ENCODE measurements around the genes FLOT1, VARS2 and MUC22.

- RRBS, result 3% methylated on average over 5 of the region's 18 CpGs
Observed at GRCh38 chr6:29628552-29628997, 4.4 kb downstream of the GABBR1 start.

DNA sequence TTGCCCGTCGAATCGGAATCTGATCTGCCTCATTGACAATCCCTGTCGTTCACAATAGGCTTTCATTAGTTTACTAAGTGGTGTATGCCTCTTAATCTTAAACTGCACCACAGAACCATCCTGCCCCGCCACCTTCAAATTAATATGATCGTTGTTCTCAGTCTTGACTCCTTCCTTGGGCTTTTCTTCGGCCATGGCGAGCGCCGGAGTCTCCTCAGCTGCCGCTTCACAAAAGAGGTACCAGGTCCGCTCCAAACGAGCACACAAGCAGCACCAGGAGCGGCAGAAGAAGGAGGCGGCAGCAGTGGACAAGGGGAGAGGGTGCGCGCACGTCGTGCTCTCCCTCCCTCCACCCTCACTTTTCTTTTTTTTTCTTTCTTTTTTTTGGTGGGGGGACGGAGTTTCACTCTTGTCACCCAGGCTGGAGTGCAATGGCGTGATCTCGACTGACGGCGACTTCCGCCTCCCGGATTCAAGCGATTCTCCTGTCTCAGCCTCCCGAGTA is 3.2 kb upstream of the GABBR1 start:
- RRBS, result no CpG with 5 or more reads among the region's 28 CpGs

DNA sequence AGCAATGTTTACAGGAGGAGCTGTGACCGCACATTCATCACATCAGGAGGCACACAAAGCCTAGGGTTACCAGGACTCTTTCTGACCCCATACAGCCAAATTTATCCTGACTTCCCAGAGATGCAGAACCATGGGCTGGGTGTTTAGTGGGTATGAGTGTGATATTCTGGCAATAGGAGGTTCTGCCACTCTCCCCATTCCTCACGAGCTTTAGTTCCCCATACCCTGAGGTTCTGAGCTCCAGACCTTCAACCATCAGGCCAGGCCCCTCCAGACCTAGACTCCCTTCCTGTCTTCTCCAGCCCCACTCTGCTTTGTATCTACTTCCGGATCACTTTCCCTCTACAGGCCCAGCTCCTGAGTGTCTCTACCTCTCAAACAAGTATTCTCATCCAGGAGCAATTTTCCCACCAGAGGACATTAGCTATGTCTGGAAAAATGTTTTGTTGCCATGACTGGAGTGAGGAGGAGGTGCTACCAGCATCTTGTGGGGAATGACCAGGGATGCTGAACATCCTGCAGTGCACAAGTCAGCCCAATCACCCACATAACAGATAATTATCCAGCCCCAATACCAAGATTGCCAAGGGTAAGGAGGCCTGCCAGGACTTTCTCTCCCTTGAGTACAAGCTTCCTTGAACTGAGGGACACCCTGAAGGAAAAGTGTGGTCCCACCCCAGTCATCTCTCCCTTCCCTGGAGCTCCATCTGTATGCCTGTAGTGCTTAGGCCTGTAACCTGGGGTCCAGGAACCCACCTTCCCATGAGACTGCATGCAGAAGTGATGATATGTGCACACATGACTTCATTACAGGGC is 4.6 kb downstream of the HLA-F start:
- RRBS, result no CpG with 5 or more reads among the region's 3 CpGs

GRCh38 chr6:30076216-30076900 is 789 bp upstream of the RNF39 start:
- RRBS, result no CpG with 5 or more reads among the region's 7 CpGs

DNA sequence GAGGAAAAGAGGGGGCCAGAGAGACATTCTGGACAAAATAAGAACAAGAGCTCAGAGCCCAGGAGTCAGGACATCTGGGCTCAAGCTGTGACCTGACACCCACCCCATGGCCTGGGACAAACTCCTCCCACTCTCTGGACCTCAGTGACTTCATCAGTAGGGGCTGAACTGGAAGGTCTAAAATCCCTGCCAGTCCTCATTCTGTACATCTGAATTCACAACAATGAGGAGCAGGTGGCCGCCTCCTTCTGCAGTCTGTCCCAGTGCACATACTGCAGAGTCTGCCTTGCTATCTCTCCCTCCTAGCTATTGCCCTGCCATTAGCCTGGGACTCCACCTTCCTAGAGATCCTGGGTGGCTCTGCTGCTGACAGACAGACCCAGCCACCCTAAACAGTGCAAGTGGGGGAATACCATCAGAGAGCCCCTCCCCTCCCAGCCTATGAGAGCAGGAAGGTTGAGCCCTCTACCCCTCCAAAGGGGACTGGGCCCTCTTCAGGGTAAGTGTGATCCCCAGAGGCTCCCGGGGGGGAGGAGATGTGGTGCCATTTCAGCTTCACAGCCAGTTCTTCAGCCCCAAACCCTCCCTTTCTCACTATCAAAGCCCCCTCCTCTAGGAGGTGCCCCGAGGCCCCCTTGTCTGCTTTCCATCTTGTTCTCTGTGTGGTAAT is 17.7 kb downstream of the TRIM26 start:
- RRBS, result no CpG with 5 or more reads among the region's 3 CpGs

DNA sequence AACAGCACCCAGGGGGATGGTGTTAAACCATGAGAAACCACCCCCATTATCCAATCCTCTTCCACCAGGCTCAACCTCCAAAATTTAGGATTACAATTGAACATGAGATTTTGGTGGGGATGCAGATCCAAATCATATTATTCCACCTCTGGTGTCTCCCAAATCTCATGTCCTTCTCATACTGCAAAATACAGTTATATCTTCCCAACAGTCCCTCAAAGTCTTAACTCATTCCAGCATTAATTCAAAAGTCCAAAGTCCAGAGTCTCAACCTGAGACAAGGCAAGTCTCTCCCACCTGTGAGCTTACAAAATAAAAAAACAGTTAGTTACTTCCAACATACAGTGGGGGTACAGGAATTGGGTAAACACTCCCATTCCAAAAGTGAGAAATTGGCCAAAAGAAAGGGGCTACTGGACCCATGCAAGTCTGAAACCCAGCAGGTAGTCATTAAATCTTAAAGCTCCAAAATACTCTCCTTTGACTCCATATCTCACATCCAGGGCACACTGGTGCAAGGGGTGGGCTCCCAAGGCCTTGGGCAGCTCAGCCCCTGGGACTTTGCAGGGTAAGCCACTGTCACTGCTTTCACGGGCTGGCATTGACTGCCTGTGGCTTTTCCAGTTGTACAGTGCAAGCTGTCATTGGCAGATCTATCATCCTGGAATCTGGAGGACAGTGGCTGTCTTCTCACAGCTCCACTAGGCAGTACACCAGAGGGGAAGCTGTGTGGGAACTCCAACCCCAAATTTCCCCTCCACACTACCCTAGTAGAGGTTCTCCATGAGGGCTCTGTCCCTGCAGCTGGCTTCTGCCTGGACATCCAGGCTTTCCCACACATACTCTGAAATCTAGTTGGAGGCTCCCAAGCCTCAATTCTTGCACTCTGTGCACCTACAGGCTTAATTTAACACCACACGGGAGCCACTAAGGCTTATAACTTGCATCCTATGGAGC is 43.3 kb upstream of the TRIM39 start:
- RRBS, result no CpG with 5 or more reads among the region's 2 CpGs

GRCh38 chr6:30490786-30491862 is 1.8 kb downstream of the HLA-E start:
- RRBS, result no CpG with 5 or more reads among the region's 19 CpGs

- RRBS, result no CpG with 5 or more reads among the region's 1 CpG
Observed at GRCh38 chr6:30535193-30535392, 21.2 kb downstream of the GNL1 start.

- RRBS, result no CpG with 5 or more reads among the region's 15 CpGs
Observed at GRCh38 chr6:30548020-30549253, 7.9 kb downstream of the GNL1 start.

GRCh38 chr6:30614467-30615336 is 2.3 kb downstream of the PPP1R10 start:
- RRBS, result 0% methylated on average over 1 of the region's 13 CpGs

GRCh38 chr6:30658959-30659346 is 12.0 kb downstream of the C6orf136 start:
- RRBS, result no CpG with 5 or more reads among the region's 9 CpGs

DNA sequence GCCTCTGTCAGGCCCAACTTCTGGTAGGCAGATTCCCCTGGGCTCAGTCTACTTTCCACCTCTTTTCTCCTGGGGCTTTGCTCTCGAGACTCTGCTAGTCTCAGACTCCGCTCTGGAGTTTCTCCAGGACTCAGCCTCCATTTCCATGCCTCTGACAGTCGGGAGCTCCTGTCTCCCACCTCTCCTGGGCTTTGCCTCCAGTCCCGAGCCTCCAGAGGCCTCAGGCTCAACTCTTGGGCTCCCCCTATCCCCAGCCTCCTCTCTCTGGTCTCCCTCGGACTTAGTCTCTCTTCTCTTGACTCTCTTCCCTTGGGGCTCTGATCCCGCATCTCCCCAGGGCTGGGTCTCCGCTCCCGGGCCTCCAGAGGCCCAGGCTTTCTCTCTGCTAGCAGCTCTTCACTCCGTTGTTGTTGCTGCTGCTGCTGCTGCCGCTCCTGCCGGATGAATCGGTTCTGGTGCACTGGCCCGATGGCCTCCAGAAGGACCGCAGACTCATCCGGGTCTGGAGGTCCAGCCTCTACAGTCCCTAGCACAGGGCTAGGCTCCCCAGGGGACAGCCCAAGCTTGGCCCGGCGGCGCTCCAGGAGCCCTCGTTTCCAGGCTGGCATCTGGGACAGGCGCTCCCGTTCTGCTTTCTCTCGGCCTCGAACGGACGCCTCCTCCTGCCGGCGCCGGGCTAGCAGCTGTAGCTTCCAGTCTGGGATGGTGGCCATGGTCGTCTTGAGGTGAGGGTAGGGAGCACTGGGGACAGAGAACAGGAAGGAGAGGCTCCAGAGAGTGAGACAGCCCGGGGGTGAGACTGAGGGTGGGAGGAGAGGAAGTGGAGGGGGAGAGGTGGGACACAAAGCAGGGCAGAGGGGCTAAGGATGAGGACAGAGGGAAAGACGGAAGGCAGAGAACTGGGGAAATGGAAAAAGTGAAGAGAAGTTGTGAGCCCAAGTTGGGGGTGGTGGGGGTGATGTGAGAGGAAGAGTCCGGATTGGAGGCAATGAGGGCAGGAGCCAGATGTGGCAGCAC is 831 bp downstream of the PPP1R18 start:
- RRBS, result 93% methylated on average over 10 of the region's 32 CpGs

DNA sequence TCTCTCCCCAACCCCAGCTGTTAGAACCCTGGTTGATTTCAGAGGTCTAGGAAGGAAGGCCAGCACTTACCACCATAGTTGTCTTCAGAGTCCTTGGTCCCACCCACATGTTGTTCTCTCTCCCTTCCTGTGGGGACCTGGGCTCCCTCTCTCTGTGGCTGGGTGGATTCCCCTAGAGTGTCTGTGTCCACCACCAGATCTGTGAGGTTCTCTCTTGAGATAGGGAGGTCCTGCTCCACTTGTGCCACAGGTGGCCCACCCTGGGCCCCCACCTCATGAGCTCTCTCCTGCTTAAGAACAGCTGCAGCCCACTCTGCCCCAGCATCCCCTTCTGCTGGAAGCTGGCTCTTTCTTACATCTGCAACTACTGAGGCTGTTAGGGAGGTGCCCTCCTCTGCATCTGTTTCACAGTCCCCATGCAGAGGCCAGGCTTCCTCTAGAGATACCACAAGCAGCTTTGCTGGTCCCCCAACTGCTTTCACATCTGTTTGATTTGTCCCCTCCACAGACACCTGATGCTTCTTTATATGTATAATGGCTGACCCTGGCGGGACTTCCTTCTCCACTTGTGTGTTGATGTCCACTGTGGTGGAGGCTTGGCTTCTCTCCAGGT is 5.2 kb downstream of the MDC1 start:
- RRBS, result no CpG with 5 or more reads among the region's 1 CpG

DNA sequence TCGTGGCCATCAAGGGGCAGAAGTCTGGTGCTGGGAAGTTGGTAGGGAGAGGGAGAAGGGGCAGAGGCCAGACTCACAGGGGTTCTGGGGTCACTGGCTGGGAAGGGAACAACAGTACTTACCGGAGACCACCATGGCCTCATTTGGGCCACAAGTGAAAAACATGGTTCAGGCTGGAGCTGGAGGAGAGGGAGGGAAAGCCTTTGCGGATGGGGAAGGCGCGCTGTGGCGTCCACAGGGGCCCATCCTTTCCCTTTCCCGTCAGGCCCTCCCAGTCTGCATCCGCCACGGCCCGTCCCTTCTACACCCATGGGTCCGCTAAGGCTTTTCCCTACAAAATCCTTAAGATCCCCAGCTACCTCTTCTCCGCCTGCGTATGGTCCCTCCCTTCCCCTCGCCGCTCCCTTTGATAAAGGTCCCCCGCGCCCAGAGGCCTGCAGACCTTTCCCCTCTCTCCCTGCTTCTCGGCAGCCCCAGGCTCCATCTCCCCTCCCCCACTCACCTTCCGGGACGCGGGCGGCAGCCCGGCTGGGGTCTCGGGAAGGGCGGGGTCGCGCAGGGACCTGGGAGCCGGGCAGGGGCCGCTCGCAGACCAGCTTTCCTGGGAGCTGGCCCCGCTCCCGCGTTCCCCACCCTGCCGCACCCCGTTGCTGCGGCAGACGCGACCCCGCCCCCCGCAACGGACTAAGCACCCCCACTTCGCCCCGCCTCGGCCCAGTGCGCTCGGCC is at the start of gene FLOT1:
Gene FLOT1, minus strand, starts transcription at position 663 of the 729 bp plus-strand sequence.
- RRBS, result 1% methylated on average over 6 of the region's 46 CpGs

GRCh38 chr6:30759466-30760120 is 15.2 kb upstream of the IER3 start:
- RRBS, result no CpG with 5 or more reads among the region's 9 CpGs

GRCh38 chr6:30793484-30794157 is 49.3 kb upstream of the IER3 start:
- RRBS, result no CpG with 5 or more reads among the region's 6 CpGs

GRCh38 chr6:30913561-30914432 is at the start of gene VARS2:
Gene VARS2, plus strand, starts transcription at chr6:30914238.
- RRBS, result under 1% methylated on average over 28 of the region's 70 CpGs

DNA sequence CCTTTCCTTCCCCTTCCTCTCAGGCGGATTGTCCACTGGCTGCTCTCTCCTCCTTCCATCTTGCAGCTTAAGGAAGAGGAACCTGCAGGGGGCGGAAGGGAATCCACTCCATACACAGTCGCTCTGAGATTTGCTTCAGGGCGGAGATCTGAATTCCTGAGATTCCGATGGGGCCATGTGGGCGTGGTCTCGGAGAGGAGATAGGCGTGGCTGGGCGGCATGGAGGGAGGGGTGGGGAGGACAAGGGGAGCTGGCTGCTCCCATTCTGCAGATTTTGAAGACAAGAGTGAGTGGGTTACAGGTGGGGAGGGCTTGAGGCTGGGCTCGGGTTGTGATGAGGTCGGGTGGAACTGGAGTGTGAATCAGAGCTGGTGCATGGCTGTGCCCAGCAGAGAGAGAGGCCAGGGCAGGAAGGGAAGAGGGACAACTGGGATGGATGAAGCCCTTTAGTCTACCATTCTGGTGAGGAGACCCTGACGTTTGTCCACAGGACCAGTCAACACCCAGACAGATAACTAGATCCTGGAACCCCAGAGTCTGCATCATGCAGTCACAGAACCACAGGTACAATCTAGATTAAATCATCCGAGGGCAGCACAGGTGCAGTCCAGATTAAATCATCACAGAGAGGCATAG is 2.0 kb downstream of the MUCL3 start:
- RRBS, result no CpG with 5 or more reads among the region's 13 CpGs

GRCh38 chr6:30998672-30999105 is 11.6 kb upstream of the MUC22 start:
- RRBS, result no CpG with 5 or more reads among the region's 8 CpGs

GRCh38 chr6:31010314-31010628 is at the start of gene MUC22:
Gene MUC22, plus strand, starts transcription at chr6:31010474.
- RRBS, result no CpG with 5 or more reads among the region's 5 CpGs

All from Ishikawa (cell line).